ENCODE results near the genes TMTC4, LIG4 and TNFSF13B.

DNA sequence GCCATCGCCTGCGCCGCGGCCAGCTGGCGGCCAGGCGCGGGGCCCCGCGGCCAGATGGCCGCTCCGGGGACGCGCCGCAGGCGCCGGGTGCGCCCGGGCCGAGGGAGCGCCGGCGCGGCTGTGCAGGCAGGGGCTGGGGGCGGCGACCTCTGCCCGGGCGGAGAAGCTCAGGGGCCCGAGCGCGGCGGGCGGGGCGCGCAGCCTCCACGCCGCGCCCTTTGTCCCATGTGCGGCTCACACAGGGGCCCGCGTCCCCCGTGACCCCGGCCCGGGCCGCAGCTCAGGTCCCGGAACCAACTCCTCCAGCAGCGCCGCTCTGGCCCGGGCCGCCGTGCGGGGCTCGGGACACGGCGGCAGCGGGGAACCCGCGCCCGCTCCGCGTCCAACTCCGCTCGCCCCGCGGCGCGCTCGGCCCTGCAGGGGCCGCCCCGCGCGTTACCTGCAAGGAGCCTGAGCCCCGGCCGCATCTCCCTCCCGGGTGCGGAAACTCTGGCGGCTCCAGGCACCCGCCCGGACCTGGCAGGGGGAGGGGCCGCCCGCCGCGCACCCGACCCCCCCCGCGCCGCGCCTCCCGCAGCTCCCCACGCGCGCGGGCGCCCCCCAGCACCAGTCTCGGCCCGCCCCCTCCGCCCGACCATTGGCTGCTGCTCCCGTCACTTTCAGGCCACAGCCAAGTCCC, at the start of gene TMTC4:
TMTC4 (minus strand) TSS at position 491 of the 679 bp plus-strand sequence.
- RRBS, result 1% methylated on average over 29 of the region's 98 CpGs

DNA sequence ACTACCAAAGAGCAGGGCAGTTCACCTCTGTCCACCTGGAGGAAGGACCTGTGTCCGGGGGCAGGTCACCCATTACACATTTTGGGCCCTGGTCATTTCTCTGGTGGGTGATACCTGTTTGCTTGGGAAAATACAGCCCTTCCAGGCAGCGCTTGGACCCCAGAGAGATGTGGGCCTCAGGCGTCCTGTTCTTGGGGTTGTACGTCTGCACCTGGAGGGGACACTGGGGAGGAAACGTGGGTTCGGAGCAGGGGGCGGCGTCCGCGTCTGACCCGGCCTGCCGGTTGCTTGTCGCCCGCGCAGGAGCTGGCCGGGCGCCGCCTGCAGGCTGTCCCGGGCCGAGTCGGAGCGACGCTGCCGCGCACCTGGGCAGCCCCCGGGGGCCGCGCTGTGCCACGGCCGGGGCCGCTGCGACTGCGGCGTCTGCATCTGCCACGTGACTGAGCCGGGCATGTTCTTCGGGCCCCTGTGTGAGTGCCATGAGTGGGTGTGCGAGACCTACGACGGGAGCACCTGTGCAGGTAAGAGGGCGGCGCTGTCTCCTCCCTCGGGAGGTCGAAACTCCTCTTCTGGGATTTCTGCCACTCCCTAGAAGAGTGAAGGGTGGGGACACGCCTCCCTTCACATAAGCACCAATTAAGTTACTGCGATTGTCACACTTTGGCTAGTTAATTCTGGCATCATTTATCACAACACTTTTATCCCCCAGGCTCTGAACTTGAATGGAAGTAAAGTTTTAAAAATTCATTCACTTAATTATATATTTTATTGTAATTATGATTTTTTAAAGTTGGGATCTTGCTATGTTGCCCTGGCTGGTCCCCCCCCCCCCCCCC, 1.3 kb downstream of the ITGBL1 start:
- RRBS, result 7% methylated on average over 15 of the region's 46 CpGs

- RRBS, result no CpG with 5 or more reads among the region's 1 CpG
Measured at GRCh38 chr13:101771479-101771941, 145.2 kb downstream of the FGF14 start.

- RRBS, result no CpG with 5 or more reads among the region's 8 CpGs
Measured at GRCh38 chr13:102112197-102112526, 195.4 kb upstream of the FGF14 start.

- RRBS, result 2% methylated on average over 34 of the region's 59 CpGs
Measured at GRCh38 chr13:102393963-102394718, 202.6 kb upstream of the TPP2 start.

DNA sequence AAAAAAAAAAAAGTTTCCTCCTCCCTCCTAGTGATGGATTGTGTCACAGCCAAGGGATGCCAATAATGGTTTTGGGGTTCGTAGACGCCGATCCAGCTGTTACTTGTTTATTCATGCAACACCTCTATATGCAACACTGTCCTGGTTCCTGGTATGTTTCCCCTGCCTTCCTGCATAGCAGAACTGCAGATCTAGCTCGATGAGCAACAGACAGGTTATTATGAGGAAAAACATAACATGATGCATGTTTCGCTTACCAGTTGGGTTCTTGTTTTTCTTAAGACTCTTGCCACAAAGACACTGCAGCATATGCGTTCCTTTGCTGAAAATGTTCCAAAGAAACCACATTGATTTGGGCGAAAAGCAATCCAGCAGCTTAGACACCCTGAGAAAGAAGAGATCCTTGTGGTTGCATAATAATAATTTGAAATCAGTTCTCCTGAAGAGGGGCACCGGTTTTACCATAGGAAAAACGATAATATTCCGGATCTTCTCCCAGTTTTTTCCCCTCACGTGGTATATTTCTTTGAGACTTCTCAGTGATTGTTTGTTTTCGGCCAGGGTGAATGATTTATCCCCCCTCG, 195.5 kb upstream of the TPP2 start:
- RRBS, result 12% methylated on average over 3 of the region's 13 CpGs

DNA sequence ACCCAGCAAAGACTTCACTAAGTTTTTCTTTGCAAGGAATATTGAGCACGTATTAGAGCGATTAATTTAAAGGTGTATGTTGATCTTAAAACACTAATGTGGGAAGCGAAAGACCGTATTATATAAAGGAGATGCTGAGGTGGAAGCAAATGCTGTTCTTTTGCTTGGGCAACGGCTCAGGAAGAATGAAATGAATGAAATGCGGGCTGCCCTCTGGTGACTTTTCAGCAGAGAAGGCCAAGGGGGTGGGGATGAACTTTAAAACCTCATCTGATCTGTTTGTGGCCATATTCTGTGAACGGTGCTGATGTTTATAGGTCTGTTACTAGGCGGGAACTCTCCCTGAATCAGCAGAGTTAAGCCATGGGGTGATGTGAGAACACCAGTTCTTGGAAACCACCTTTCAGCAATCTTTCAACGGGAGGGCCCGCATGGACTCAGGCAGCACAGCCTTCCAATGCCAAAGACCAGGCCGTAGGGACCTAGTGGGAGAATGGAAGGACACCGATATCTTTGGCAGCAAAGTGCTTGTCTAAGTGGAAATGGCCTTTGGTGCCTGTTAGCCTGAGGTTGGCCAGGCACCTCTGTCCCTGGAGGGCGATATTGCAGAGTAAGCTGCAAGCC, 56.9 kb downstream of the ERCC5 start:
- RRBS, result no CpG with 5 or more reads among the region's 13 CpGs

DNA sequence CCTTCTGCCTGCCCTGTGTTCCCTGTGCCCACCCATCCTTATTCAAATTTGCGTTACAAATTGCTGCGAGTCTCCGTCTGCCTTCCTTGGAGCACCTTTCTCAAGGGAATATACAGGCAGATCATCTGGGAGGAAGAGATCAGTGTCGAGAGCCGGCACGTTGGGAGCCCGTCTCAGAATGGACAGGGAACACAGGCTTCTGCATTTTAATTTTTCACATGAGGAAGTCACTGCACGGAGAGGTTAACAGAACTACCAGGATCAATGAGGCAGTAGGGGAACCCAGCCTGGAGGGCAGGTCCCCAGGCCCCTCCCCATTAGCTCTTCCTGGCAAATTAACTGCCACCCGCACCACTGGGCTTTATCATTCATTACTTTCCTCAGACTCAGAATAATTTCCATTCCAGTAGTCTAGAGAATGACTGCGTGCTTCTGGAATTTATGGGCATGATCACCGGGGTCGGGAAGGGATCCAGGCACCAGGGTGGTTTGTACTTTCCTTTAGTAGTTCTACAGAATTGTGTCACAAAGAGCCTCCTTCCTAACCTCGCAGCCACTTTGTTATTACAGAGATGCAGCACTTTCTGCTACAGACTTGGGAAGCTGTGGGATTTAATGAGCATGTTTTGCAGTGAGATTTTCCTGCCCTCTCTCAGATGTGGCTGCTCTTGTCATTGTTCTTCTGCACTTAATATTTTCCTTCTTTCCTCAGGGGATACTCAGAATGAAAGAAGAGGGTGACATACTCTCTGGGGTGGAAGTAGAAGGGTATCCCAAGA, 284.8 kb upstream of the SLC10A2 start:
- RRBS, result no CpG with 5 or more reads among the region's 13 CpGs

- RRBS, result no CpG with 5 or more reads among the region's 9 CpGs
Measured at GRCh38 chr13:104015069-104015561, 948.9 kb upstream of the SLC10A2 start.

DNA sequence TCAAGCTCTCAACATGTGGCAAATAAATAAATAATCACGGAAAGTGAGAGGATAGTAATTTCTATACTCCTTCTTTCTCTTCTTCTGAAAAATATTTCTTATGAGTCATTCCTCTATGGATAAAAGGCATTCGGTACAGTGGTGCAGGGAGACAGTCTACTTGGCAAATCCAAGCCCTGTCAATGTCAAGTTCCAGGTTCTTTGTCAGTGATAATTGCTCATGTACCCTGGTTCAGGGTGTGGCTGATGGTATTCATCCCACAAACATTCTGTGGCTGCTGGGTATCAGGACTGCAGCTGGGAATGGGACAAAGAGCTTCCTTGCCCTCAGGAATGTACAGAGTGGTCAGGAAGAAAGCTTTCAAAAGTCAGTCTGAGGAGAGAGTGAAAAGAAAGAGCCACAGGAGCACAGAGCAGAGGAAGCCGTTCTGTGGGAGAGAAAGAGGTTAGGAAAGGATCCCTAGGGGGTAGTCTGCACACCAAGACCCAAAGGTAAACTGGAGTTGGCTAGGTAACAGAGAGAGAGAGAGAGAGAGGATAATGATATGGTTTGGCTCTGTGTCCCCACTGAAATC, 384.1 kb downstream of the EFNB2 start:
- RRBS, result no CpG with 5 or more reads among the region's 3 CpGs

- RRBS, result no CpG with 5 or more reads among the region's 9 CpGs
Measured at GRCh38 chr13:106507877-106508376, 27.5 kb downstream of the EFNB2 start.

DNA sequence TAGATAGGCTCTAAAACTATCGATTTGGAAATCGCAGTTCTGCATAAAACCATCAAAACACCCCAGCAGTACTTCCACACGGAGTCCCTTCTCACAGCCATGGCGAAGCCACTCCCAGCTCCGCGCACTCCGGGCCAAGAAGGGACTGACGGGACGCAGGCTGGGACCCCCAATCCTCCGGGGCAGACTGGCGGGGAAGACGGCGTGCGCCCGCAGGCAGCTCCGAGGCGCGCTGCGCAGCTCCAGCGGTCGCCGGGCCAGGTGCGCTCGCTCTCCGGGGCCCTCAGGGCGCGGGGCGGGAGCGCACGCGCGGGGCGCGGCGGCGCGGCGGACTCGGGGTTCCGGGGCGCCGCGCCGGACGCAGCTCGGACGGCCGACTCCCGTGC, 605 bp downstream of the EFNB2 start:
- RRBS, result 2% methylated on average over 38 of the region's 49 CpGs

DNA sequence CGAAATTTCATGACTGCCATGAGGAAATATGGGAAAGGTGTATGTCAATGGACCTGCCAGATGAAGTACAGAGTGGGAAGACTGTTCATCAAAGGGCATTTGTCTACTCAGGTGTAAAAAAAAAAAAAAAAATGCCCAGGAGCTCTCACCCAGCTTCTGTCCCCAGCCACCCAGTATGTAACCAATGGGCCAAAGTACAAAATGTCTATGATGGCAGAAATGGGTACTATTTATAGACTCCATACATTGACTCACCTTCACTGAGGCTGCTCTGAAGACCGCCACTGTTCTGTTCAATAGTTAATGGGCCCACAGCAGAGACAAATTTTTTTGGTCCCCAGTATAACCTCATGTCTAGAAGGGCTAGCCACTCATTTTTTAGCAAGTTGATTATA, 127.9 kb upstream of the NALF1 start:
- RRBS, result no CpG with 5 or more reads among the region's 2 CpGs

DNA sequence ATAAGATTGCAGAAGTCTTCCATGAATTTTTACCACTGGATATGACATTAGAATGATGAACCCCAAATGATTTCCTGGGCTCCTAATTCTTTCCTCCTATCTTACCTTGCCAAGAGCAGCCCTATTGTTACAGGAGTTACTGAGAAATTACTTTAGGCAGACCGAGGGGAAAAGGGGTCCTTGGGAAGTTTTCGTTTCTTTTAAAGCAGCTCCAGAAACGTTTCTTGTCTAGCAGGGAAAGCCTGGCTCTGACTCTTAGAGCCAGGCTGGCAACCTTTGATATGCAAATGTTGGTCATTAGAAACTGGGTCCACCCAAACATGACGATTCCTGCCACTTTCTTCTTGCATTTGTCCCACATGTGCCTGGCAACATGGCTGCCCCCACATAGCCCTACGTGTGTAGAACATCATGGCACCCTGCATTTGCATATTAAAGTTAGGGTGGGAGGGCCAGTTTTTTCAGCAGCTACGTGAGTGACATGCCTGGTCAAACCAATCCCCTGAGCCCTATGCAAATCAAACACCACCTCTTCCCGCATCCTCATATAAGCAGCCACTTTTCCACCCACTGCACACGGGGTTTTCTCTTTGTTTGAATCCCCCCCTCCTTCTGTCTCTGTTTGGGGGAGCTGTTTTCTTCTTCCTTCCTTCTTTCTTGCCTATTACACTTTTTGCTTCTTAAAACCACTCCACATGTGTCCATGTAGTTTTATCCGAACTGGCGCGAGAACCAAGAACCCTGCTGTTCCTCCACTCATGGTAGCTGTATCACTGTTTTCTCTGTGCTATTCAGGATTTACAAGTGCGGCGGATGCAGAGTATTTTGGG, 95.0 kb downstream of the LIG4 start:
- RRBS, result no CpG with 5 or more reads among the region's 13 CpGs

- RRBS, result no CpG with 5 or more reads among the region's 24 CpGs
Measured at GRCh38 chr13:108213874-108214880, 1.2 kb downstream of the LIG4 start.

DNA sequence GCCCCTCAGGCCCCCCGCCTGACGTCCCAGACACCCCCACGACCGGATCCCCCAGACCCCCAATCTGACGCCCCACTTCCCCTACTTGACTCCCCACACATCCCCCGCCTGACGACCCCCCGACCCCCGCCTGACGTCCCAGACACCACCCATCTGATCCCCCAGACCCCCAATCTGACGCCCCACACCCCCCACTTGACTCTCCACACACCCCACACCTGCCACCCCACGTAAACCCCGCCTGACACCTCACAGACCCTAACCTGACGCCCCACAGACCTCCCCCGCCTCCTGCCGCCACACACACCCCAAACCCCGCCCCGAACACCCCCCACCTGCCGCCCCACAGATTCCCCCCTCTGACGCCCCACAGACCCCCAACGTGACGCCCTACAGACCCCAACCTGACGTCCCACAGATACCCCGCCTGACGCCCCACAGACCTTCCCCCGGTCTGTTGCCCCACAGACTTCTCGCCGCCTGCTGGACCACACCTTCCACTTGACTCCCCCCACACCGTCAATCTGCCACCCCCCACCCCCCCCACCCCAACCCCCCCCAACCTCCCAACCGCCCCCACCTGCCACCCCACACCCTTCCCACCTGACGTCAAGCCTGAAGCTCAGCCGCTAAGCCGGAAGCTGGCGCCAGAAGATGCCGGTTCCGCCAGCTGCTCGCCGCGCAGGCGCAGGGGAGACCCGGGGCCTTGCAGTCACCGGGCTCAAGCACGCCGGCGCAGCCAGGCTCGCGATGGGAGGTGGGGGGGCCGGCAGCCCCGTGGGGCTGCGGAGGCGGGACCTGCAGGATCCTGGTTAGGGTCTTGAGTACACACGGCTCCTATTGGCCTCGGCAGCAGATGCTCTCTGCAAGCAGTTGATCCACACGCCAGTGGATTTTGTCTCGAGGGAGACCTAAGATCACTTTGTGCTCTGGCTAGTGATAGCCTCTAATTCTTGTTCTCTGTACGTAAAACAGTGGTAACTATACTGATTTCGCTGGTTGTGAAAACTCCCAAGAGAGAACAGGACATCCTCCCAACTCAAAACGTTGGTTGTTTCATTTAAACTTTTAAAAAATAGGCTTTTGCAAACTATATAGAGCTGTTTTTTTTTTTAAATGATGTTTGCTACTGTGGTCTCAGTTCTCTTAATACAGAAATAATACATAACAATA, at the start of gene LIG4:
LIG4 (minus strand) TSS at position 656 of the 1,173 bp plus-strand sequence.
- RRBS, result 2% methylated on average over 12 of the region's 58 CpGs

DNA sequence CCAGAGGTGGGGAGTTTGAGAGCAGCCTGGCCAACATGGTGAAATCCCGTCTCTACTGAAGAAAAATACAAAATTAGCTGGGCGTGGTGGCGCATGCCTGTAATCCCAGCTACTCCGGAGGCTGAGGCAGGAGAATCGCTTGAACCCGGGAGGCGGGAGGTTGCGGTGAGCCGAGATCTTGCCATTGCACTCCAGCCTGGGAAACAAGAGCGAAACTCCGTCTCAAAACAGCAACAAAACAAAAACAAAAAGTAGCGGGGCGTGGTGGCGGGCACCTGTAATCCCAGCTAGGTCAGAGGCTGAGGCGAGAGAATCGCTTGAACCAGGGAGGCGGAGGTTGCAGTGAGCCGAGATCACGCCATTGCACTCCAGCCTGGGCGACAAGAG, 902 bp upstream of the ABHD13 start:
- RRBS, result no CpG with 5 or more reads among the region's 20 CpGs

GRCh38 chr13:108269381-108270631, at the start of gene TNFSF13B:
Gene TNFSF13B, plus strand, starts transcription at chr13:108269718.
- RRBS, result 2% methylated on average over 4 of the region's 19 CpGs